REH cell (cell line): ENCODE data around the genes AHRR and EXOC3.

DNA sequence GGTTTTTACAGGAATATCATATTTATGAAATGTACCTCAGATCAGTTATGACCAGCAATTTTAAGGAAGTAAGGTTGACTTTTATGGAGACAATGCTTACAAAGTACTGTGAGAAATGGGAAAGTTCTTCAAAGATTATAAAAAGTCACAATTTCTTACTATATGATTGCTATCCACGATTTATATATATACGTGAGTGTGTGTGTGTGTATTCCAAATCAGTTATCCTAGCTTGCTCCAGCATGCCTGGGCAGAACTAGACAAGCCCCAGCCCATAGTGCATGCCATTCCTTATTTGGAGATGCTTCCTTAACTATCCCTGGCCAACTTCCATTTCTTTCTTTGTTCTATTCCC lies 77.4 kb upstream of the PLEKHG4B start:
- PRO-cap, result no peak

DNA sequence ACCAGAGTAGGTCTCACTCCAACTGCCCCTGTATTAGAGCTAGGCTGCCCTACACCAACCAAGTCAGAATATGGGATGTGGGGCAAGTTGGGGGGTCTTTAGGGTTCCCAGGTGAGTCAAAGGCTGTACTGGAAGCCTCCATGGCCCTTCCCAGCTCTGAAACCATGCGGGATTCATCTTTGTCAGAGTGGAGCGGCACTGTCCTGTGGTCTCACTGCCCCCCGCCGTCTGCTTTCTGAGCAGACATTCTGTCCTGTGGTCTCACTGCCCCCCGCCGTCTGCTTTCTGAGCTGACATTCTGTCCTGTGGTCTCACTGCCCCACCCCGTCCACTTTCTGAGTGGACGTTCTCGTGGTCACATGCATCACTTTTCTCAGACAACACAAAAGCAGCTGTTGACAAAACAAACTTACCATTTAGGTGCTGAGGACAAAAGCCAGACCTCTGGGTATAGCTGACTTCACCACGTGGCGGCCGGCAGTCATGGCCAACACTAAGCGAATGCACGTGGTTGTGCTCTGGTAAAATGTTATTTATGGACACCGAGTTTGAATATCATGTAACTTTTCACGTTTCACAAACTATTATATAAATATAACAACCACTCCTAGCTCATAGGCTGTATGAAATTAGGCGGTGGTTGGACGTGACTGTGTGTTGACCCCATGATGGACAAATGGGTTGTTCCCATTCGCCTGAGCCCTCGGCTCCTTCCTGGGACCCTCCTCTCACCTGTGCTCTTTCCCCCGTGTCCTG lies 2.8 kb downstream of the LRRC14B start:
- PRO-cap, result no peak

- PRO-cap, result no peak
Measured at GRCh38 chr5:205346-206253, 12.4 kb downstream of the CCDC127 start.

GRCh38 chr5:220135-220406 lies 2.0 kb downstream of the SDHA start:
- PRO-cap, result unidirectional peak, minus-strand start at chr5:220190

DNA sequence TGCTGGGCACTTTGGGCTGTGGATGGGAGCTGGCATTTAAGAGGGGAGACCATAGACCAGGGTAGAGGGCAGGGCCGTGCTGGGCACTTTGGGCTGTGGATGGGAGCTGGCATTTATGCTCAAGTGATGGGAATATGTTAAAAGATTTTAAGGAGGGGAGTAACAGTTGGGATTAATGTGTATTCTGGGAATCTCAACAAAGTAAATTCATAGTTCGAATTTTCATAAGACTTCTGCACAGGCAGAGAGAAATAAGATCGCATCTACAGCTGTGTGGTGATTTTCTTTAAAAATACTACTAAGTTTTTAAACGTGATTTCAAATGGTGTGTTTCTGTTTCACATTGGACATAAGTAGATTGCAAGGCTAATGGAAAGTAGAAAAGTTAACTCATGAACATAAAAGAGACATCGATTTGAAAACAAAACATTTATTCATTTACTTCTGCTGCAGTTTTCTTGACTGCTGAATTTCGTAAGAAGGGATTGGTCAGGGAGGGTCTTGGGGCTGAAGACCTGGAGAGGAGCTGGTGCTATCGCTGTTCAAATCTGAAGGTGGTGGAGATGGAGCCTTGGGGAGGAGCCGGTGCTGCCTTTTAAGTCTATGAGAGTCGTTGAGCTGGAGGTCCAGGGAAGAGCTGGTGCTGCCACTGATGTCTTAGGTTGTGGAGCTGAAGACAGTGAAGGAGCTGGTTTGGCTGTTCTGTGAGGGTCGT lies 9.5 kb downstream of the PDCD6 start:
- PRO-cap, result no peak

DNA sequence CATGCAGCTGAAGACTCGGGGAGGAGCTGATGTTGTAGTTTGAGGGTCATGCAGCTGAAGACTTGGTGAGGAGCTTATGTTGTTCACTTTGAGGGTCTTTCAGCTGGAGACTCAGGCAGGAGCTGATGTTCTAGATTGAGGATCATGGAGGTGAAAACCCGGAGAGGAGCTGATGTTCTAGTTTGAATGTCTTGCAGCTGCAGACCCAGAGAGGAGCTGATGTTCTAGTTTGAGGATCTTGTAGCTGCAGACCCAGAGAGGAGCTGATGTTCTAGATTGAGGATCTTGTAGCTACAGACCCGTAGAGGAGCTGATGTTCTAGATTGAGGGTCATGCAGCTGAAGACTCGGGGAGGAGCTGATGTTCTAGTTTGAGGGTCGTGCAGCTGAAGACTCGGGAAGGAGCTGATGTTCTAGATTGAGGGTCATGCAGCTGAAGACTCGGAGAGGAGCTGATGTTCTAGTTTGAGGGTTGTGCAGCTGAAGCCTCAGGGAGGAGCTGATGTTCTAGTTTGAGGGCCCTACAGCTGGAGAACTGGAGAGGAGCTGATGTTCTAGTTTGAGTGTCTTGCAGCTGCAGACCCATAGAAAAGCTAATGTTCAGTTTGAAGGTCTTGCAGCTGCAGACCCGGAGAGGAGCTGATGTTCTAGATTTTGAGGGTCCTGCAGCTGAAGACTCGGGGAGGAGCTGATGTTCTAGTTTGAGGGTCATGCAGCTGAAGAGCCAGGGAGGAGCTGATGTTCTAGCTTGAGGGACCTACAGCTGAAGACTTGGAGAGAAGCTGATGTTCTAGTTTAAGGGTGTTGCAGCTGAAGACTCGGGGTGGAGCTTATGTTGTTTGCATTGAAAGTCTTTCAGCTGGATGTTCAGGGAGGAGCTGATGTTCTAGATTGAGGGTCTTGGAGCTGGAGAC lies 12.0 kb downstream of the PDCD6 start:
- PRO-cap, result no peak

- PRO-cap, result no peak
Measured at GRCh38 chr5:321462-321853, at the start of gene AHRR. Gene AHRR (plus strand): TSS chr5:321714.

- PRO-cap, result no peak
Measured at GRCh38 chr5:413368-413879, 29.6 kb upstream of the EXOC3 start.

GRCh38 chr5:443006-443724 lies at the start of gene EXOC3:
Gene EXOC3 (plus strand): TSS chr5:443176.
- PRO-cap, result bidirectional peak, plus-strand start at chr5:443260, minus-strand start at chr5:443120

DNA sequence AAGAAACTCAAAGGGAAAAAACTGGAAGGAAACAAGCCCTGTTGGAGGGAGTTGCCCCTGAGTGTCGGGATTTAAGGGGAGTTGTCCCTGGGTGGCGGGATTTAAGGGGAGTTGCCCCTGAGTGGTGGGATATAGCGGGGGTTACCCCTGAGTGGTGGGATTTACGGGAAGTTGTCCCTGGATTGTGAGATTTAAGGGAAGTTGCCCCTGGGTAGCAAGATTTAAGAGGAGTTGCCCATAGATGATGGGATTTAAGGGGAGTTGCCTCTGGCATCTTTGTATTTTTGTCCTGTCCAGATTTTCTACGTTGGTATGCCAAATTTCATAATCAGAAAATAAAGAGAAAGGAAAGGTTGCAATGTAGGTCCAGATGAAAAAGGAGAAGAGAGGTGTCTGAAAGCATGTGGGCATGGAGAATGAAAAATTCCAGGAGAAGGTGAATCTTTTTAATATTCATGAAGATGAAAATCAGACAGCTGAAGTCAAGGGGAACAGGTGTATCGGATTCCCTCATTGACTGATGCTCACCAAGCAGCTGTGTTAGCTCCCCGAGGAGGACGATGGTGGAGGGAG lies 1.7 kb downstream of the EXOC3 start:
- PRO-cap, result no peak

DNA sequence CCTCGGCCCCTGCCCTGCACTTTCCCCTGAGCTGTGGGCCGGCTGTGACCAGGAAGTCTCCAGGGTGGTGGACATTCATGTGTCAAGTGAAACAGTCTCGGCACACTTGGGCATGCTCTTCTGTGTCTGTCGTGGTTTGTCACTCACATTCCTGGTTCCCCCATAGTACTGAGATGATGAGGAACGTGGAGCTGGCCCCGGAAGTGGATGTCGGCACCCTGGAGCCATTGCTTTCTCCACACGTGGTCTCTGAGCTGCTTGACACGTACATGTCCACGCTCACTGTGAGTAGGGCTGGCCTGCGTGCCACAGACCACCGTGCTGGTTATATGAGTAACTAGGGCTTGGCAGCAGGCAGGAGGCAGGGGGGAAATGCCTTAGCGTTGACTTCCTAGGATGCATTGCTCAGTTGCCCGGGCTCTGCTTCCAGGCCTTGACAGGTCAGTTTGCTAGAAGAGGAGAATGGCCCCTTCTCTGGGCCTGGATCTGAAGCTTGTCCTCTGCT lies 13.8 kb downstream of the EXOC3 start:
- PRO-cap, result no peak

DNA sequence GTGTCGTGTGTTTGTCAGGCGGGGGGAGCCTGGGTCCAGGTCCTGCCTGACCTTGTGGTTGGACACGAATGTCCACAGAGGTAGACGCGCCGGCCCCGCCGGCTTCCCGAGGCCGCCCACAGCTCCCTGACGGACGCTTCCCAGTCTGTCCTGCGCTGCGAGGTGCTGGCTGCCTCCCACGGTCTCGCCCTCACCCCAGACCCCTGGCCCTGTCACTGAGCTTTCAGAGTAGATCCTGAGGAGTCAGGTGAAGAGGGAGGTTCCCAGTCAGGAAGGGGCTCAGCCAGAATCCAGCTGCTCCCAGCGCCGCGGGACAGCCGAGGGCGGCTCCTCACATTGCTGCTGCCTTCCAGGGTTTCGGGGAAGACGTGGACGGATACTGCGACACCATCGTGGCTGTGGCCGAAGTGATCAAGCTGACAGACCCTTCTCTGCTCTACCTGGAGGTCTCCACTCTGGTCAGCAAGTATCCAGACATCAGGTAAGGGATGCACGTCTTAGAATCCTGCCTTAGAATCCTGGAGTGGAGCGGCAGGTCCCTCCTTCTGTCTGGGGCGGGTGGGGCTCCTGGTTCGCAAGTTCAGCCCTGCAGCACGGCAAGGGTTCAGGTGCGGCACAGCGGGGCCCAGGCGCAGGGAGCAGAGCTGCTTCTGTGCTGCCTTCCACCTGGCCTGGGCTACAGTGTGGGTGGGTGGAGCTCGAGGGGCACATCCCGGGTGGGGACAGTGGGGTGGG lies 22.6 kb downstream of the EXOC3 start:
- PRO-cap, result no peak

GRCh38 chr5:475795-476486 lies 33.0 kb downstream of the EXOC3 start:
- PRO-cap, result no peak

DNA sequence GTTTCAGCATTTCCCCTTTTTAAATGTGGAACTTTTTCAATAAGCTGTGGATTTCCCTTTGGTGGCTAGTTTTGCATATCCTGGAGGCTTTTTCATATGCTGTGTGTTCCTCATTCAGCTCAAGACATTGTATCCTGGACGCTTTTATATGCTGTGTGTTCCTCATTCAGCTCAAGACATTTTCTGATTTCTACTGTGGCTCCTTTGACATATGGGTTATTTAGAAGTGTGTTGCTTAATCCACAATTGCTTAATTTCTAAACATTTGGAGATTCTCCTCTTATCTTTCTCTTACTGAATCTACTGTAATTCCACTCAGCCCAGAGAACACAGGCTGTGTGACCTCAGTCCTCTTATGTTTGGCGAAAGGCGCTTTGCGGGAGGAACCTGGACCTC lies 5.8 kb upstream of the SLC9A3 start:
- PRO-cap, result no peak

GRCh38 chr5:548104-548728 lies 24.0 kb upstream of the SLC9A3 start:
- PRO-cap, result no peak

GRCh38 chr5:613019-613341 lies 840 bp downstream of the CEP72 start:
- PRO-cap, result no peak

GRCh38 chr5:782856-783602 lies 1.5 kb downstream of the ZDHHC11B start:
- PRO-cap, result unidirectional peak, plus-strand start at chr5:783307

DNA sequence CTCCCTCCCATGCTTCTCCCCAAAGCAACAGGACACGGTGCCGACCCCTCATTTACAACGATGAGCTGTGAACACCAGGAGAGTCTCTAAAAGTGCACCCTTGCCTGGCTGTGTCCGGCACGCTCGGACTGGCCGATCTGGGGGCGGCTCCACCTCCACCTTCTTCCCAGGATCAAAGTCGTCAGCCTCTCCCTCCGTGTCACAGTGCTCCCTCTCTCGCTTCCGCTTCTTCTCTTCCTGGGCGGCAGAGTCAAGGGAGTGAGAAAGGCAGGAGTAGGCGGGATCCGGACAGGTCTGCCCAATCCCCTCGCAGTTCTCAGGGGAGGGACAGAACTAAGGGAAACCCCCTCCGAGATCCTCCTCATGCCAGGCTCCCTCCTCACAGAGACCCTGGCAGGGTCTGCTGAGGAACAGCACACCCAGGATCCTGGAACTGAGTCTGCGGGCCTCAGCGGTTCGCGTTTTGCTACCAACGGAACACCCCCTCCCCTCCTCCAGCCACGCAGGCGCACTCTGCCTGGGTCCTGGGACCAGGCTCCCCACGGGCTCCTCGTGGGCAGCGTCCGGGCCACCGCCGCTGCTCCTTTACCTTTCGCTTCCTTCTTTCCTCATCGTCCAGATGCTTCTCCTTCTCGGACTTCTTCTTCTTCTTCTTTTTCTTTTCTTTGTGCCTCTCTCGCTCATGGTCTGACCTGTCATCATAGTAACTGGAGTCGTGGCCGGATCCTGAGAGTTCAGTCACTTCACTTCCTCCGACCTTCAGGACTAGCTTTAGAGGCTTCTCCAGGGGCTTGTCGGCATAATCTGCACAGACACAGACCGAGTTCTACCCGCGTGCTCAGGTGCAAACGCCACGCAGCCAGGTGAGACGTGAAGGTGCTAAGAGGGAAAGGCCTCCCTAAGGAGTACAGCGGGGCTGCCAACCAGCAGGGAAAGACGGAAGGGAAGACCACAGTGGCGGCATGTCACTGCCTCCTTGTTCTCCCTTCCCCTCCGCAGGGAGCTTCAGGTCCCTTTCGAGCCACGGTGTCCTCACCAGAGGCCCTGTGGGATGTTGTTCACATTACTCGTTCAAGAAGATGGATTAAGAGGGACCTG lies 1.2 kb downstream of the BRD9 start:
- PRO-cap, result no peak

DNA sequence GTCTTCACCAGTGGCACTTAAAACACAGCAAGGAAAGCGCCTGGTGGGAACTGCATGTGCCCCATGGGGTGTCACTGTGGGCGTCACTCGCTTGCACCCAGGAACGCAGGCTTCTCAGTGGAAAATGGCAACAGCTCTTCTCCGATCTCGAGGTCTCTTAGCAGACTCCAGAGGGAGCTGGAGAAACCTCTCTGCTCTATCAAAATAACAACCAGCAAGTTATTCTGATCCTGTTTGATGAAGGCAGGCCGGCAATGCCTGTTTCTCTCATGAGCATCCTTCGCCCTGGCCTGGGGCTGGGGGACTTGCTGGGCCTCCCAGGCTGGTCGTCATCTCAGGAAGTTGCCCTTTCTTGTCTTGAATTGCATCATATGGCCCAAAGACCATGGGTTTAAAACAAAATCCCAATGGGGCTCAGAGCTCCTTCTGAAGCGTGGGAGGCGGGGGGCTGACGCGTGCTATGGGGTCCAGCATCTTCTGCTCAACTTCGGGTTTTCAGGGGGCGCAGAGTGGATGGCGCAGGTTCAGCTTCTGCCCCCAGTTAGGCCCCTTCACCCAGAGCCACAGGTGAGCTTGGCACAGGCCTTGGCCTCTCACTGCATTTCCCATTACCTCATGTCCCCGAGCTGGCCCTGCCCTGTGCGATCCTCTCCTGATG lies 55.7 kb downstream of the TRIP13 start:
- PRO-cap, result bidirectional peak, plus-strand start at position 417 of the sequence, minus-strand start at position 307 of the sequence

DNA sequence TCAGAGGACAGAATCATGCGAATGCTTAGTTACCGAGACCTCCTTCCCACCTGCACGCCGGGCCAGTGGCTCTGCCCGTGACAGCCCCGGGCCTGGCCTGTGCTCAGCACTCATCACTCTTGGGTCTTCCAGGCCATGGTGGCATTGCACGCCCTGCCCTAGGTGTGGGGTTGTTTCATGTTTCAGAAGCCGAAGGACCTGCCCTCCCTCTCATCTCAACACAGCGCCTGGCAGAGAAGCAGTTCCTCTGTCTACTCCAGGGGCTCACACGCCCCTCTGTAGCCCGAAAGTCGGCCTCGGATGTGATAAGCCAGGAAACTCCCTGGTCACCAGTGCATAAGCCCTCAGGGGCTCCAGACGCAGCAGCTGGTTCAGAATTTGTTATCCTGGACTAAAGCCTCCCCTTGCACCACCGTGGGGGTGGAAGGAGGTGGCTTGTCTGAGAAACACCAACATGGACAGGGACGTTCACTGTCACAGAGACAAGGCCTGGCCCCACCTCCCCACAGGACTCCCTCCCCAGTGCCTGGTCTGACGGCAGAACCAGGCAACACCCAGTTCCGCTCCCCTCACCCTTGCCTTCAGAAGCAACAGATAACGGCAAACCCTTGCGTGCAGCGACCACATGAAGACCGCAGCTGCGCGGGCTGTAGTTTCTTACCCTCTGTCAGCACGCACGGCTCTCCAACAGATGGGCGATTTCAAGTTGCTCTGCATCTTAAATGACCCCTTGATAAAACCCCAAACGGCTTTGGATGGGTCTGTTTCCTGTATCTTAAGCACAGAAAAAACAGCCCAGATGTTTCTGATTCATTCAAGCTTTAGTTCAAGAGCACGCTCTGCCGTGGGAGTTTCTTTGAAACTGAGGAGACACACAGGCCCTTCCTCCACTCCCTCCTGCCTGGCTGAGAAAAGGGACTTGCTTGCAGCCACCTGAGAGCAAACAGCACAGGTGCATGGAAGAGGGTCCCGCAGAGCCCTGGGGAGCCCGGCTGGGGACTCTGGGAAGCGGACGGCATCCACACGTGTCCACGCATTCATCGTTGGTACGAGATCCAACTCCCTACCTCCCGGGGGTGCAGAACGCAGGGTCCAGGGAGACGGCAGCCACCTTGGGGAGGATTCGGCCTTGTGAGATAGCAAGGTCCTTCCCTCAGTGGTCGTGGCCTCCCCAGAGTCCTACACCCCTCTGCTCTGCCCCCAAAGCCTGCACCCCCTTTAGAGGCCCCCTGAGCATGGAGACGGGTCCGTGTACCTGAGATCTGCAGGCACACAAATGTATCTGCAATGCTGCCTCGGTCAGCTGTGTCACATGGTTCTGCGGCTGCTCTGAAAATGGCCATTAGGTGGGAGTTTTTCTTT lies 44.7 kb upstream of the NKD2 start:
- PRO-cap, result bidirectional peak, plus-strand start at position 335 of the sequence, minus-strand start at position 280 of the sequence; bidirectional peak, plus-strand start at position 624 of the sequence, minus-strand start at position 441 of the sequence; bidirectional peak, plus-strand start at position 813 of the sequence, minus-strand start at position 693 of the sequence; unidirectional peak, plus-strand start at position 1,079 of the sequence